A172 (cell line): ENCODE measurements around the genes SH3YL1 and RPS7.

GRCh38 chr2:263523-264308, at the start of gene SH3YL1:
TSS of gene SH3YL1 (minus strand) at chr2:264032.
- RAMPAGE, long total RNA = no peak

DNA sequence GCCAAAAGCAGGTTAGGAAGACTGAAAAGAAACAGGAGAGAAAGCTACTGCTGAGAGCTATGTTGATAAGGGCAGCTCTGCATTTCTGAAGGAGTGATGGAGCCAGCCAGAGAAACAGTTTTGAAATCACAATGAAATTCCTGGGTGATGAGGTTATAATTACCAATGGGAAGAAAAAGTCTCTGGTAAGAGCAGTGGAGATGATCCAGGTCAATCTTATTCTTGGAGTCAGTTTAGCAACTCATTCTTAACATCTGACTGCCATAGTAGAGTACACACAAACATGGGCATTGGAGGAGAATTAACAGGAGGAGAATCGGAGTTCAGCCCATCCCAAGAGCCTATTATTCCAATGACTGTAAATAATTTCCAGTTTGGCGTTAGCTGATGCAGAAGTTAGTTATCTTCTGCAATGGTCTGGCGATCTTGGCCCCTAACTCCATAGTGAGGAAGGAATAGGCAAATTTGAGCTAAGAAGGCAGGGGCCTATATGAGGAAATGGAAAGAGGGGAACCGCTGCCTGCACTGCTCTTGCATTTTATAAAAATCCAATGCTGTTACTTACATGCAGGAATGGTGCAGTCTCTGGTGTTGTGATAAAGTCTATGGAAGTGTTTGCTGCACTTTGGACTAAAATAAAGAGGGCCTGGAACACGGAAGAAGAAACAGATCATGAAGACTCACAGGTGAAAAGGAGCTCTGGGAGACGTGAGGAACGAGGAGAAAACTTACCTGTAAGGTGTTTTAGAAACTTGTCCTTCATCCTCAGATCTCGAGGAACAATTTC, 2.1 kb downstream of the ALKAL2 start:
- RAMPAGE, long total RNA = no peak

- RAMPAGE, long total RNA = no peak
Measured at GRCh38 chr2:1249875-1250383, 163.3 kb upstream of the TPO start.

DNA sequence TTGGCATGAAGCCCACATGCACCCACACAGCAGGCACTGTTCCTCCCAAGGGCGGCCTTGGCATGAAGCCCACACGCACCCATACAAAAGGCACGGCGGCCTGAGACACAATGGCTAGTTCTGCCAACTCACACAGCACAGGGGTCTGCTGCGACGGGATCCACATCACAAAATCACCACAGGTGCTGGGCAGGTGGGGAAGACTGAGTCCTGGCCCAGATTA, 46.6 kb upstream of the TPO start:
- RAMPAGE, long total RNA = no peak

- RAMPAGE, long total RNA = no peak
Measured at GRCh38 chr2:1415115-1415895, 2.0 kb downstream of the TPO start.

DNA sequence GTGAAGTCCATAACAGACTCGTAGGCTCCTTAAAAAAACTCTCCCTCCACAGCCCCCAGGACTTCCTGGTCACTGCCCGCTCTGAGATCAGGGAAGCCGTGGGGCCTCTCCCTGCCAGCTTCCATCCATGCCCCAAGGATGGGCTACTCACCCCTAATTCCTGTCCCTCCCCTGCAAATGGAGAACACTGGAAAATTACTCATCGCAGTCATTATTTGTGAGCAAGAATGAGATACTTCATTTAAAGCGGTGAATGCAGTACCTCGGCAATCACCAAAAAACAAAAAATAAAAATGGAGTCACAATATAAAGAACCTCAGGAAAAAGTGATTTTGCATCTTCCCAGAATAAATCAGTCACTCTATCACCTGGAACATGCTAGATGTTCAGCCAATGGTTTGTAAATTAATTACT, 2.6 kb downstream of the TPO start:
- RAMPAGE, long total RNA = no peak

- RAMPAGE, long total RNA = no peak
Measured at GRCh38 chr2:1518273-1518854, 105.1 kb downstream of the TPO start.

DNA sequence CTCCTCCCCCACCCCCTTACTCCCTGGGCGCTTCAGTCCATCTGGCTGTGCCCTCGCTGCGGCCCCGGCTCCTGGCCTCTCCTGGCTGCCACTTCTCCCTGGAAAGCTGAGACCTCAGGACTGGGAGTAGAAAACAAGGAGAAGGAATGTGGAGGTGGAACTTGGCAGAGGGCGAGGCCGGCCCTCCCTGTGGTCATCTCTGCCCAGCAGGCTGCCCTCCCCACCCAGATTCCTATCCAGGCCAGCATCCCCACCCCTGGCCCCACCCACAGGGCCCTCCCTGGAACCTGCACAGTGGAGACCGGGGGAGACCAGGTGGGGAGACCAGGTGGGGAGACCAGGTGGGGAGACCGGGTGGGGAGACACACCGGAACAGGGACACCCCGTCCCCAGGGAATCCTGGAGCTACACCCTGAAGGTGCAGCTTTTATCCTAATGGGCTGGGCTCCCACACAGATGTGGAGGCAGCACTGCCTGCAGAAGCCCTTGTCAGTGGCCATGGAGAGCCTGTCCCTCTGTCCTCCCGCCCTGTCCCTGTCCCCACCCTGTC, 157.3 kb downstream of the PXDN start:
- RAMPAGE, long total RNA = no peak

GRCh38 chr2:1614640-1615039, 129.7 kb downstream of the PXDN start:
- RAMPAGE, long total RNA = no peak

DNA sequence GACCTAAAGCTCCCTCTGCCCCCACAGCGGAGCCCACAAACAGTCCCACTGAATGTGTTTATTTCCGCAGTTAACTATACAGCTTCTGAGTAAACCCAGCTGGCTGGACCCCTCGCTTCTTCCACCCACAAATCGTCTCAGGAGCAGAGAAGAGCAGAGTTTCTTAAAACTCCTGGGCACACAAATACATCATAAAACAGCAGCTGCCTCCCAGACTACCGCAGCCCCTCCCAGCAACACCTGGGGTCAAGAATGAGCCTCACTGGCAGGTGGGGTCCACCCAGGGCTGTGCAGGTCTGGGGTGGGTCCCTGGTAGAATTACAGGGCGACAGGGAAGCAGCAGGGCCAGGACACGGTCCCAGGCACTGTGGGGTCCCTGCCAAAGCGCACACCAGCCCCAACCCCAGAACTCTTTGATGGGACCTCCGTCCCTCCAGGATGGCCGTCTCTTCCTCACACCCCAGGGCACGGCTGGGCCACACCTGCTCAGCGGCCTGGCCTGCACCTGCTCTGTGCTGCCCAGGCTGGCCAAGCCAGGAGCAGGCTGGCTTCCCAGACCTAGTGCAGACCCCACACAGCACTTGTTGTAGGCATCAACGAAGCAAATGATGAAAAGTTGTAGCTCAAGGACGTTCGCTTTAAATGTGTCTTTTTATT, 103.7 kb downstream of the PXDN start:
- RAMPAGE, long total RNA = no peak

DNA sequence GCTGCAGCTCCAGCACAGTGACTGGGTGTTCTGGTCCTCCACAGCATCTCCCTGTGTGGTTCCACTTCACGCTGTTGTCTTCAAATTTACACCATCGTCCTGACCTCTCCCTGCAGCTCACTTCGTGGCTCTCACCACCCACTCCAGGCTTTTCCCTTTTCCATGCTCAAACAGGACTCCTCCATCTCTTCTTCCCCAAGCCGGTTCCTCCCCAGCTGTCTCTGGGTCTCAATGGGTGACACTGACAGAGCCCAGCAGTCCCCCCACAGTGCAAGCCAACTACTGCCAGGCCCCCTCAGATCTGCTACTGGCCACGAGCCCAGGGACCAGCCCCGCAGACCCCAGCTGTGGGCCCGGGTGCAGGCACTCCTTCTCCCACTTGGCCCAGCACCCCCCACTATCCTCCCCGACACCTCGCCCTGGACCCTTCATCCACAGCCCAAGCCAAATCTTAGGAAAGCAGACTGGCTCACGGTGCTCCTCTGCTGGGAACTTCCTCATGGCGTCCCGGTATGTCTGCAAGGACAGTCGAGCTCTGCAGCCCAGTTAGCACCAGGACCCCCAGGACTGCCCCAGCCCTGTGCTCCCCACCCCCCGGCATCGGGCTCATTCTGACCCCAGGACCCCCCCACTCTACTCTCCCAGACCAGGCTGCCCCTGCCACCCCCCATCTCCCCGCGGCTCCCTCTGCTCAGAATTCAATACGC, 86.0 kb downstream of the PXDN start:
- RAMPAGE, long total RNA = no peak

GRCh38 chr2:3280645-3281276, 96.9 kb downstream of the EIPR1 start:
- RAMPAGE, long total RNA = no peak

DNA sequence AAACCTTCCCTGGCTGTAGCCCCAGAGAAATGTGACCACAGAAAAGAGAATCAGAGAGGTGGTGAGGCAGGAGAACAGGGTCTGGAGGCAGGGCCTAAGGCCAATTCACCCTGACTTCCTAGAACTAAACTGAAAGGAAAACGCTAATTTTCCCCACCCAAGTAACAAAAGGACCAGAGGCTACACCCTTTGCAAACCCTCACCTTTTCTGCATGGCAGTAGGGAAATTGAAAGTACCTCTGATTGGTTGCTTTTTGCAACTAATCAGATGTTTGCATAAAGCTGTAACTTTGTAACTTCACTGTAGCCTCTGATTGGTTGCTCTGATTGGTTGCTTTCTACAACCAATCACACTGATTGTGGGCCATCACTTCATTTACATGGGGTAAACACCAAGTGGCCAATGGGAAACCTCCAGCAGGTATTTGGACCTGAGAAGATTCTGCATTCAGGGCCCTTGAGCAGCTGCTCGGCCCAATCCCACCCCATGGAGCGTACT, 20.8 kb downstream of the EIPR1 start:
- RAMPAGE, long total RNA = no peak

DNA sequence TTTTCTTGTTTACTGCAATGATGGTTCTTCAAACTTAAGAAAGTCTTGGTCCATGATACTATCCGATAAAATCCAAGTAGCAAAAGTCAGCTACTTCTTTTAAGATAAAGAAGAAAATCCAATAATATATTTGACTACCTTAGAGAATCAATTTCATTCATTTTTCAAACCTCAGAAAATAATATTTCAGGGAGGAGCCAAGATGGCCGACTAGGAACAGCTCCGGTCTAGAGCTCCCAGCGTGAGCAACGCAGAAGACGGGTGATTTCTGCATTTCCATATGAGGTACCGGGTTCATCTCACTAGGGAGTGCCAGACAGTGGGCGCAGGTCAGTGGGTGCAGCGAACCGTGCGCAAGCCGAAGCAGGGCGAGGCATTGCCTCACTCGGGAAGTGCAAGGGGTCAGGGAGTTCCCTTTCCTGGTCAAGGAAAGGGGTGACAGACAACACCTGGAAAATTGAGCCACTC, 8.5 kb downstream of the EIPR1 start:
- RAMPAGE, long total RNA = no peak

GRCh38 chr2:3490929-3491330, 28.4 kb downstream of the ADI1 start:
- RAMPAGE, long total RNA = no peak

GRCh38 chr2:3574933-3575454, at the start of gene RPS7:
TSS of gene RPS7 (plus strand) at chr2:3575260.
- RAMPAGE, long total RNA = start-site peak on the plus strand at chr2:3575280-3575334, 7,761 and 14,736 reads in 2 replicates

- RAMPAGE, long total RNA = no peak
Measured at GRCh38 chr2:3605433-3605964, 10.6 kb downstream of the COLEC11 start.

DNA sequence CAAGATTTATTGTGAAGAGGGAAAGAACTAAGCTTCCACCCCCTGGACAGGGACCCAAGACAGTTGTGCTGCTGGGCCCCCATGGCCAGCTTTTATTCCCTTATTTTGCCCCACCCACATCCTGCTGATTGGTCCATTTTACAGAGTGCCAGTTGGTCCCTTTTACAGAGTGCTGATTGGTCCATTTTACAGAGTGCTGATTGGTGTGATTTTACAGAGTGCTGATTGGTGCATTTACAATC, 155.8 kb downstream of the DCDC2C start:
- RAMPAGE, long total RNA = no peak

- RAMPAGE, long total RNA = no peak
Measured at GRCh38 chr2:5673471-5674306, 18.5 kb upstream of the SOX11 start.

DNA sequence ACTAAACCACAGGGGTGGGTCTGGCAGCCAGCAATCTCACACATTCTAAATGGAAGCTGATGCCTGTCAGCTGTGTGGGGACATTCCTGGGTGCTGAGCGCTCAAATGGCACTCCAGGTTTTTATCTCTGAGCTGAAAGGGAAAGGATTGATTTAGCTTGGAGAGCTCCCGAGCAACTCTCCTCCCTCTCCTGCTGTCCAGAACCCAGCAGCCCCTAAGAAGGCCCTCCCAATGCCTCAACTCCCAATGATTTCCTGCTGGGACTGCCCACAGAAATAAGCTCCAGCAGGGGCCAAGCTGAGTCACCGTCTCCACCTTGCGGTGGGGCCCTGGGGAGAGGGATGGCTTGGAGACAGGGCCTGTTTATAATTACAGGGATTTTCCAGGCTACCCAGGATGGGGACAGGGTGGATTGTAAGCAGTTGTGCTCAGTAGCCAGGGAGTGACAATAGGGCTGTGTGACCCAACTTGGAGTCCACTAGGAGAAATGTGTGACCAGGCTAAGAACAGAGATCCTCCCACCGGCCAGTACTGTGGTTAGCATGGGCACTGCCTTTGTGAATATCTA, 223.1 kb downstream of the SOX11 start:
- RAMPAGE, long total RNA = no peak